Colic lymph node (tissue), 1 donor: Measurements from ENCODE around the gene SCAPER.

DNA sequence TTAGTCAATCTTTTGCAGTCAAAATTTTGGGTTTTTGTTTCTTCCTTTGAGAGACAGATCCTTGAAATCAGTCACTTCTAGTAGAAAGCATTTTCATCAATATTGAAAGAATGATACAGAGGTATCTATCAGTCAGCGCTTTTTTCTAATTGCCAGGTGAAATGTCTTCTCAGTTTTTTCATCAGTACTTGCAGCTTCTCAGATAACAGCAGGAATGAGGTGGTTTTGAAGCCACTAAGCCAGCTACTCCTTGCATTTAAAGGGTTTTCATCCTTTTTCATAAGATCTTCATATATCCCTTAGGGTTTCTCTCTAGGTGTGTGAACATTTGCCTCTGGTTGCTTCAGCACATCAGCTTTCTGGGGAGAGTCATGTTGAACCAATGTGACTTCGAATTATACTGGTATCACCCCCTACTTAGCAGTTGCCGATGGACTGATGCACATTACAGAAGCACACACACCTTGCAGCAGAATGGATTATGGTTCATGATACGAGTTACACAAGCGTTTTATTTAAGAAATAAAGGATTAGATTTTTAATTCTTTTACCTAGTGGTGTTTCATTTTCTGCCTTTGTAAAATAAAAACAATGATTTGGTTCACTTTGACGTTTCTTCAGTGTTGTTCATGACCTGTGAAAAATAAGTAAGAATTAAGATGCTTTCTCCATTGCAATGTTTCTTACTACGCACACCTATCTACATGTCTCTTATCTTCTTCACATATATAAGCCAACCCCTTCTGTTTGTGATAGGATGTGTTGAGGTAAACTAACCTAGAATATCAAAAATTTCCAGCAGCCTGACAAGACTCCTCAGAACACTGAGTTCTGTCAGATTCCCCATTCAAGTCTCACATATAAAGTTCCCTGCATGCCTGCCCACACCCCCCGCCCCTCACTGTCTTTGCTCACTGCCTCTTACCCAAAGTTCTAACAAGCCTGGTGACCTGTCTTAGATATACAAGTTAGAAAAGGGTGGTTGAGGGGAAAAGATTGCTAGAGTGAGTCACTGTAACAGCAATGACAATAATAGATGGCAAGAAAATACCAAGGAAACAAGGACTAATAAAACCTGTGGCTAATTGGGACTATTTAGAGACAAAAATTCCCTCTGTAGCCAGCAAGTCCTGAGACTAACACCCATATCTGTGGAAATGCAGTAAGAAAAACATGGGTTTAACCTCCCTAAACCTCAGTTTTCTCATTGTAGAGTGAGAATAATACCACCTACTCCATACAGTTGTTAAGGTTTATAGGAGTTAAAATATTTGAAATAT is 39.8 kb downstream of the FBXO22 start:
- PRO-cap, result no peak

- PRO-cap, result no peak
Measured at GRCh38 chr15:76163230-76163930, 103.6 kb downstream of the TMEM266 start.

DNA sequence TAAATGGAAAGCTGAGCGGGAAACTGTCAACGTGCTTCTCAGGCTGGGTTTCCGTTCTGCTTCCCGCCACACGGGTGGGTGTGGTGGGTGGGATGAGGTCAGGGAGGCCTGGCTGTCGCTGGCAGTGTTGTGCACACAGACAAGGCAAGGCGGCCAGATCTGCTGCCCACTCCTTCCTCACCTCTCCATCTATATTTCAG is 110.3 kb downstream of the TMEM266 start:
- PRO-cap, result no peak

DNA sequence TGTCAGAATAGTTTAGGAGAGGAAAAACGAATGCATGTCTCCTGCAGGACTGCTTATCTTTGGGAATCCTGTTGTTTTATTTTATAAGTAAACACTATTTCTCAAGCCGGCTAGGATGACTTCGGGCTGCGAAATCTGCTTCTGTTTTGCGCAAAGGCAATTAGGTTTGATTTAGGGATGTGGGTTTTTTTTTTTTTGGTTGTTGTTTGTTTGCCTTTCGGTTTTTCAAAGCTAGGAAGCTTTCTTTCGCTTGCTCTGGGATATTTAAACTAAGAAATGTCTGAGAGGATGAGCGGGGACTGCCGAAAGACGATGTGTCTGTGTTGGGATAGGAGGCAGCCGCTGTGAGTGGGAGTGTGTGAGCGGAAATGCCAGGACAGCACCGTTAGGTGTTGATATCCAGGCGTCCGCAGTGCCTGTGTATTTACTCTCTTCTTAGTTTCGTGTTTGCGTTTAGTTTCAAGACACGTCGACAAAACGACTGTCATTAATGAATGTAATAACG is 526 bp downstream of the ISL2 start:
- PRO-cap, result no peak

DNA sequence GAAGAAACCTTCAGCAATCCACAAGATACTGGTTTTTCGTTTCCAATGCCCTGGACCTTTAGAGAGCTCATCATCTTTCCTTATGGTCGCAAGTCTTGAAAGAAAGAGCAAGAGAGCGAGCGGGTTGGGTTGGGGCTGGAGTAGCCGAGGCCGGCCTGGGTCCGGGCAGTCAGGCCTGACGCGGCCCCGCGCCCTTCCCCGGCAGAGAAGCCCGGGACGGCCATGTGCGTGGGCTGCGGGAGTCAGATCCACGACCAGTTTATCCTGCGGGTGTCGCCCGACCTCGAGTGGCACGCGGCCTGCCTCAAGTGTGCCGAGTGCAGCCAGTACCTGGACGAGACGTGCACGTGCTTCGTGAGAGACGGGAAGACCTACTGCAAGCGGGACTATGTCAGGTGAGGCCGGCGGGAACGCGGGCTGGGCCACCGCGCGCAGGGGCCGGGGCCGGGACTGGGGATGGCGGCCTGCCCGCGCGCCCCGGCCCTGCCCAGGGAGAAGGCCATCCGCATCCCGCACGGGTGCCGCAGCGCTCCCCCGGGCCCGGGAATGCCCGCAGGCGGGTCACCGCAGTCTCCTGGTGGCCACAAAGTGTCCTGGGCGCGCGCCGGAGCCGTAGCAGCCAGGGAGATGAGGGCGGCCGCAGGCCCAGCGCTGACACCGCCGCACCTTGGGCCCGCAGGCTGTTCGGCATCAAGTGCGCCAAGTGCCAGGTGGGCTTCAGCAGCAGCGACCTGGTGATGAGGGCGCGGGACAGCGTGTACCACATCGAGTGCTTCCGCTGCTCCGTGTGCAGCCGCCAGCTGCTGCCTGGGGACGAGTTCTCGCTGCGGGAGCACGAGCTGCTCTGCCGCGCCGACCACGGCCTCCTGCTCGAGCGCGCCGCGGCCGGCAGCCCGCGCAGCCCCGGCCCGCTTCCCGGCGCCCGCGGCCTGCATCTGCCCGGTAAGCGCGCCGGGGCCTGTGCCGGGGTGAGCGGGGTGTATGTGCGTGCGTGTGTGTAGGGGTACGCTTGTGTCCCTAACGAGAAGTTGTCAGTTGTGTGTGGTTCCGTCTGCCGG is 1.3 kb downstream of the ISL2 start:
- PRO-cap, result no peak

DNA sequence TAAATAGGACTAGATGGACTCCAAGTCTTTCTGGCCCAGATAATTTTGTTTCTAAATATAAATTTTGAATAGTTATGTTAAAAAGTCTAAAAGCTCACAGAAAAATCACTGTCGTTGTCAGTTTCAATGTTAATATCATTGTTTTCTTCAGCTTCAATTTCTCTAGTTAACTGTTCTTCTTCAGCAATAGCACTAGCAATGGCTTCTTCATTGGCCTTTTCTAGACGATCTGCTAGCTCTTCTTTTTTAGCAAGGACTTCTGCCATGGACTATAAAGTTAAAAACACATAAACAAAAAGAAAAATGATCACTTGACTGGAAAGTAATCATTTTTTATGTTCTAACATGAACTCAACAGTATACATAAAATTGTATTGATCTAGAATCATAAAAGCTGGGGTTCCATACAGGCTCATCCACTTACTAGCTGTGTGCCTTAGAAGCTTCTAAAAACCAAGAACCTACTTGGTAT is 138.3 kb downstream of the SCAPER start:
- PRO-cap, result no peak

DNA sequence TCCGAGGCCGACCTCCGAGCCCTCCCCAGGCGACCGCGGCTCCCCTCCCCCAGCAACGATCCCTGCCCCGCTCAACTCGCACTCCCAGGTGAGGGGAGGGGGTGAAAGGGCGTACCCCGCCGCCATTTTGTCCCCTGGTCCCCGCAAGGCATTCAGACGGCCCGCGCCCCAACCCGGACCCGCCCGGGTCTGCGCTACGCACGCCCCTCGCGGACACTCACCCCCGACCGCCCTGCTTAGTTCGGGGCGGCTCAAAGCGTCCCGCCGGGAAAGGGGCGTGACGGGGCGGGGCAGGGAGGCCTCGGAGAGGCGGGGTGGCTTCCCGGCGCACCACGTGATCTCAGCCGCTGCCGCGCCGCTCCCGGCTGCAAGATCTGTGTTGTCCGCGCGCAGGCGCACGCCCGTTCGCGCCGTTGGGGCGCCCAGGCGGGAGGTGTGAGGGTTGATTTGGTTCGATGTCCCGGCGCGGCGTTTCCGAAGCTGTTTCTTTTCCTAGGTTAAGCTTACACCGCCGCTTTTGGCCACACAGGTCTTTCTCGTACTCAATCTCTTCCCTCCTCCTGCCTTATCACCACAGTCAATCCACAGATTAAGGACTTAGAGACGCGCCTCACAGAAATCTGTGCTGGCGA is at the start of gene SCAPER:
Gene SCAPER, minus strand, starts transcription at position 263 of the 632 bp plus-strand sequence.
- PRO-cap, result bidirectional peak, plus-strand start at position 425 of the sequence, minus-strand start at position 229 of the sequence

DNA sequence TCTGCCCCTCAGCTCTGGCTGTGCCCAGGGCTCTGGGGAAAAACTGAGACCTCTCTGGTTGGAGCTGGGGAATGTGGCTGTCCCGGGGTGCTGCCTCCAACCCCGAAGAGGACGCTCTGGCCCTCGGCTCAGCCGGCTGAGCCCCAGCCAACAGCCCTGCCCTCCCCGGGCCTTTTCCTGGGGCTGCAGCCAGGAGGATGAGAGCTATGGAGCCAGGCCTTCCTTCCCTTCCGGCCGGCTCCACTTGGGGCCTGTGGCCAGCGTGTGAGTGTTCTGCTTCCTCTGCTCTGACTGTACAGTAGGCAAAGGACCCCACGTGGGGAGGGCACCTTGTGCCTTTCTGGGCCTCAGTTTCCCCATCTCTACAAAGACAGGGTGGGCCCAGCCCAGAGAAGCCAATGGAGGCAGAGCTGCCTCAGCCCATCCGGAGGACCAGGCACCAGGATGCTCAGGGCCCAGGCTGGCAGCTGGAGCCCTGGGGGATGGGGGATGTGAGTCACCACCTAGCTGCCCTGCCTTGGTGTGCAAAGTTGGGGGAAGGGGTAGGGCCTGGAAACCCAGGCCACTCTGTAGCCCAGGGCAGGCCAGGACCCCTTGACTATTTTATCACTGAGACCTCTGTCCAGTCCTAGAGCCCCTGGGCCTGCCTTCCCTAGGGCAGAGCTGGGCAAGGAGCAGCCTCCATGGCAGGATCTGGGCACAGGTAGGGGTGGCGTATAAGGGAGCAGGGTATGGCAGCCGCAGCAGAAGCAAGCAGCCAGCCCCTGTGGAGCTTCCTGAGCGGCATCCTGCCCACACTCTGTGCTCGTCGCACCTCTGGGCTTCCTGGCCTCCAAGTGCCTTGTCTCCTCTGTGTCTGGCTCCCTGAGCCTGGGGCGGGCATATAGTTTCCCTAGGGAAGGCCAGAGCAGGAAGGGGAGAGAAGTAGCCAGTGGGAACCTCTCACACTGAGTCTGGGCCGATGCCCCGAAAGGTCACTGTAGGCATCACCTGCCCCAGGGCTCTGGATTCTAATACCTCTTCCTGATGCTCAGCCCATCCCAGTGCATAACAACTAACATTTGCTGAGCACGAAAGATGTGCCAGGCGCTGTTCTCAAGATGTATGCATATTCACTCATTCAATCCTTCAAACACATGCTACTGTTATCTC is 1.8 kb downstream of the PSTPIP1 start:
- PRO-cap, result unidirectional peak, minus-strand start at position 790 of the sequence

- PRO-cap, result no peak
Measured at GRCh38 chr15:77027957-77028710, 33.2 kb downstream of the PSTPIP1 start.

GRCh38 chr15:77036720-77037359 is 34.1 kb downstream of the TSPAN3 start:
- PRO-cap, result no peak

- PRO-cap, result no peak
Measured at GRCh38 chr15:77045140-77045981, 25.5 kb downstream of the TSPAN3 start.

GRCh38 chr15:77046177-77047055 is 24.5 kb downstream of the TSPAN3 start:
- PRO-cap, result no peak

DNA sequence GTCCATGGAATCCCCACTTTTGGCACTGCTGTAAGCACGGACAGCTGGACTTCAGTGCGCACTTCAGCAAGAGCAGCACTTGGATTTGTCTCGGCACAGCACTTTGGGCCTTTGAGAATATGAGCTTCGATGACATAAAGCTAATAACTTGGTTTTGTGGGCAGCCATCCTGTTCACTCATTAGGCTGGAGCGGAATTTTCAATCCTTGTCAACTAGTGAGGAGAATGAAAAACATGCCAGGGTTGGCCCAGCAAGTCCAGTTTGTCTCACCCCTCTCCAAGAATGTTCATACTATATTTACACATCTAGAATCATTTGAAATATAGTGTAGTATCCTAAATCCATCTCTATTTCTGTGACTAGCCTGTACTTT is 38.6 kb upstream of the TSPAN3 start:
- PRO-cap, result no peak

GRCh38 chr15:77154994-77155567 is 84.2 kb upstream of the TSPAN3 start:
- PRO-cap, result no peak

GRCh38 chr15:77285086-77285910 is 134.6 kb downstream of the PEAK1 start:
- PRO-cap, result no peak

DNA sequence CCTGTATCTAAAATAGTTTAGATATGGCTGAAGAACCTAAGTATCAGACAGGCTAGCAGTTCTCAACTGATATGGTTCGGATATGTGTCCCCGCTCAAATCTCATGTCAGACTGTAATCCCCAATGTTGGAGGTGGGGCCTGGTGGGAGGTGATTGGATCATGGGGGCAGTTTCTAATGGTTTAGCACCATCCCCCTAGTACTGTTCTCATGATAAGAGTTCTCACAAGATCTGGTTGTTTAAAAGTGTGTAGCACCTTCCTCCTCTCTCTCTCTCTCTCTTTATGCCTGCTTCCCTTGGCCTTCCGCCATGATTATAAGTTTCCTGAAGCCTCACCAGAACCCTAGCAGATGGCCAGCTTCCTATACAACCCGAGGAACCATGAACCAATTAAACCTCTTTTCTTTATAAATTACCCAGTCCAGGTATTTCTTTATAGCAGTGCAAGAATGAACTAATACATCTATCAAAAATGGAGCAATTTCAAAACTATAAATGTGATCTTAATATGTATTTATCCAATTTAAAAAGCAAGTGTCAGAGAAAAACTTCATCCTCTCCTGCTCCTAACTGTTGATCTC is 47.2 kb downstream of the PEAK1 start:
- PRO-cap, result no peak

DNA sequence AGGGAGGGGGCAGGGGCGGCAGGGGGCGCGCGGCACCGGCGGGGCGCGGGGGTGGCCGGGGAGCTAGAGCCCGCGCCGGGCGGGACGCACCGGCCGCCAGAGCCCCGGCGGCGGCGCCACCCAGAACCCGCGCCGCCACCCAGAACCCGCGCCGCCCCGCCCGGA is 283 bp downstream of the PEAK1 start:
- PRO-cap, result no peak

- PRO-cap, result no peak
Measured at GRCh38 chr15:77421405-77421654, 642 bp downstream of the HMG20A start.

- PRO-cap, result no peak
Measured at GRCh38 chr15:77446858-77447158, 26.1 kb downstream of the HMG20A start.

DNA sequence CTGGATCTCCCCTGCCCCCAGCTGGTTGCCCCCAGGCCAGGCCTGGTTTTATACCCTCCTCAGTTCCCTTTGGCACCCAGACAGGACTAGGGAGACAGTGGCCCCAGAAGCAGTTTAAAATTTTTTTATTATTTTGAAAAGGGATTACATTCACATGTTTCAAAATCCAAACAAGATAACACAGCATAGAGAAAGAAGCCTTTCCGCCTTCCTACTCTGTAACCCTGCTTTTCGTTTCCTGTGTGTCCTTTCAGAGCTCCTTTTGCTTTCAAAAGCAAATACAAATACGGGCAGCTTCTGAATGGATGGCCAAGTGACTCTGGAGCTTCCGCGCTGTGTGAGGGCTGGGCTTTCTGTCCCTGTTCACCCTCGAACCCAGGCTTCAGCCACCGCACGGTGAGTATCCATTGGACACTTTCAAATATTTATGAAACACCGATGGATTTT is 63.9 kb downstream of the LINGO1 start:
- PRO-cap, result no peak